Iris pigment epithelial cell (primary cell): Measurements from ENCODE around the genes ZNF365 and JMJD1C.

- RRBS, result no CpG with 5 or more reads among the region's 6 CpGs
These were observed 117.5 kb downstream of the ARID5B start for GRCh38 chr10:62019009-62019440.

- RRBS, result no CpG with 5 or more reads among the region's 2 CpGs
These were observed 143.6 kb downstream of the ARID5B start for GRCh38 chr10:62045116-62045410.

DNA sequence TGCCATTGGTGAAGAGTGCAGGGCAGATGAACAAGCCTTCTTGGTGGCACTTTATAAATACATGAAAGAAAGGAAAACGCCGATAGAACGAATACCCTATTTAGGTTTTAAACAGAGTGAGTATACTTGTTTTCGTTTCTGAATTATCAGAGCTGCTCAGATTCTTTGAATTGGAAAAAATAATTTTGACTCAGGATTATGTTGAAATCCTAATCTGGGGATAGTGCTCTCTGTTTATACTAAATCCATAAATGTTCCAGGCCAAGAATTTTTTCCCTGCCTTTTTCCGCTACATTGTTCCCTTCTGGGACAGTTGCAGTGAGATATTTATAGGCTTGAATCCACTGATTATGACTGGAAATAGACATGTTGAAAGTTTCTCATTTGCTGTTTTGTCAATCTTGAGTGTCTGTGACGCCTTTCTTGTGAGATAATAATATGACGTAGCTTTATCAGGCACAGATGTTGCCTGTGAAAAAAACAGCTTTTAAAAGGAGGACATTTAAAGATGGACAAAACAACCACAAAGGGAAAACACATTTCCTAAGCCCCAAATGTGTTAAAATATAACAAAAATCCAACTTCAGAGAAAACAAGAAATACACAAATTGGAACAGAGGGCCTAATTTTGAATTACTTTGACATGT is 155.8 kb downstream of the ARID5B start:
- RRBS, result no CpG with 5 or more reads among the region's 7 CpGs

DNA sequence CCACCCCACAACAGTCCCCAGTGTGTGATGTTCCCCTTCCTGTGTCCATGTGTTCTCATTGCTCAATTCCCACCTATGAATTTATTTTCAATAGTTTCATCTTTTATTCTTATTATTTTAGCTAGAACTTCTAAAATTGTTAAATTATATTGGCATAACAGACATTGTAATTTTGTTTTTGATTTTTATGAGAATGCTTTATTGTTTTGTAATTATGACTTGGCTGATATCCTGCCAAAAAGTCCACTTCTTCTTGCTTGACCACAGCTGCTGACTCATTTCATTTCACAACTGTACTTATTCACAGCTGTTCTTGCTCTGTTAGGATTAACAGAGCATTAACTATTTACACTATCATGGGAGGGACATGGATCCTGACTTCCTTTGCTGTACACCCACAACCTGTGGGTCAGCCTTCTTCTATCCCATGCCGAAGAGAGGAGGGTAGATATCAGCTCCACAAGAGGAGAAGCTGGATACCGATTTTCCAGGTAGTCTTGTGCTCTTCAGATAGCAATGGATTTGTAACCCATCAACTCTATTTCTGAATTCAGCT is 25.4 kb downstream of the RTKN2 start:
- RRBS, result no CpG with 5 or more reads among the region's 2 CpGs

GRCh38 chr10:62373838-62374831 is at the start of gene ZNF365:
ZNF365 (plus strand) TSS chr10:62374369.
- RRBS, result 3% methylated on average over 43 of the region's 77 CpGs

- RRBS, result no CpG with 5 or more reads among the region's 3 CpGs
These were observed 59.2 kb downstream of the ZNF365 start for GRCh38 chr10:62433441-62433761.

- RRBS, result no CpG with 5 or more reads among the region's 7 CpGs
These were observed 167.6 kb downstream of the ZNF365 start for GRCh38 chr10:62541592-62542344.

- RRBS, result no CpG with 5 or more reads among the region's 1 CpG
These were observed 183.9 kb upstream of the ADO start for GRCh38 chr10:62620641-62620967.

DNA sequence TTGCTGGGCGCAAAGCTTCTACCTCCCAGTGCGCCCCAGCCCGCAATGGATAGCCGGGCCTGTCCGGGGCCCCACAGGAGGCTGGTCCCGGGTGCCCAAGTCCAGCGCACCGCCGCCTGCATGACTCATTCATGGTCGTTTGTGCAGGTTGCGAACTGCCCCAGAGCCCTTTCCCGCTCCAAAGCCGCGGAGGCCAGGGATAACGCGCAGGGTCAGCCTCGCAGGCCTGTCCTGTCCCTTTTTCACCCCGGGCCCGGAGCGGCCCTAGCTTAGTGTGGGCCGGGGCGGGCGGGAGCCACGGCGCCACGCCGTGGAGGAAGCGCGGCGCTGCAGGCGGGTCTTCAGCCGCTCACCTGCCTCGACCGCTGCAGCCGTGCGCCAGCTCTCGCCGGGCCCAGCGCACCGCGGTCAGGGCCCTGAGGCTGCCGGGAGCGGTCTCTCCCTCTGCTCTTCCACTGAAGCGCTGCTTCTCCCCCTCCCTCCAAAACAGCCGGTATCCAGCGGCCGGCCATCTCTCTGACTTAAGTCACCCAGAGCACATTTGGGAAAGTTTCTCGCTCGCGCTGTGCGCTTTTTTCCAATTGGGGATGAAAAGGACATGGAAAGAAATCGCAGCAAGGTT is 1.8 kb upstream of the EGR2 start:
- RRBS, result 4% methylated on average over 8 of the region's 52 CpGs

- RRBS, result no CpG with 5 or more reads among the region's 8 CpGs
These were observed 17.3 kb upstream of the NRBF2 start for GRCh38 chr10:63115637-63116367.

GRCh38 chr10:63134193-63134854 is 1.2 kb downstream of the NRBF2 start:
- RRBS, result no CpG with 5 or more reads among the region's 8 CpGs

DNA sequence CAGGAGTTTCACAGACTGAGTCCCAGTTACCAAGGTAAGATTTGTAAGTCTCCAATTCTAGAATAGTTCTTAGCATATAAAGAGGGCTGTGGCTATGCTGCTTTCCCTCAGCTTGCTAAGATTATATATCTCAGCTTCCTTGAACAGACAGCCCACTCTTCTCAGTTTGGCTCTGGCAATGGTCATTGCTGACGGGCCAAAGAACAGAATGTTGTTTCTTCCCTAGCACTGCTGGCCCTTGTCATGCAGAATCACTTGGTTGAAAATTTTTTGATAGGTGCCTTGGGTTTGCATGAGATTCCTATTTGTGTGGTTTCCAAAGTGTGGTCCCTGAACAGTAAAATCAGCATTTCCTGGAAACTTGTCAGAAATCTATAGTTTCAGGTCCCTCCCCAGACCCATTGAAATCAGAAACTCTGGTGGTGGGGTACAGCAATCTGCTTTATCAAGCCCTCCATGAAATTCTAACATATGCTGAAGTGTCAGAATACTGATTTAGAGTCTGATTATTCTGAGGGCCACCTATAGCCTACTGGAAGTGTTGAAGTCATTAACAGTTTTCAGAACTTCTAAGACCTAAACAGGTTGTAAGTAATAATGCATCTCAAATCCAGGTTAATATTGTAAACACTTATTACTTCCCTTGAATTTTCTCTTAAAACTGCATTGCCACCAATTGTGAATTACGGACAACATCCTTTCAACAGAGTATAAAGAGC is 38.3 kb downstream of the NRBF2 start:
- RRBS, result no CpG with 5 or more reads among the region's 2 CpGs

GRCh38 chr10:63223945-63224710 is 91.0 kb downstream of the NRBF2 start:
- RRBS, result no CpG with 5 or more reads among the region's 7 CpGs

DNA sequence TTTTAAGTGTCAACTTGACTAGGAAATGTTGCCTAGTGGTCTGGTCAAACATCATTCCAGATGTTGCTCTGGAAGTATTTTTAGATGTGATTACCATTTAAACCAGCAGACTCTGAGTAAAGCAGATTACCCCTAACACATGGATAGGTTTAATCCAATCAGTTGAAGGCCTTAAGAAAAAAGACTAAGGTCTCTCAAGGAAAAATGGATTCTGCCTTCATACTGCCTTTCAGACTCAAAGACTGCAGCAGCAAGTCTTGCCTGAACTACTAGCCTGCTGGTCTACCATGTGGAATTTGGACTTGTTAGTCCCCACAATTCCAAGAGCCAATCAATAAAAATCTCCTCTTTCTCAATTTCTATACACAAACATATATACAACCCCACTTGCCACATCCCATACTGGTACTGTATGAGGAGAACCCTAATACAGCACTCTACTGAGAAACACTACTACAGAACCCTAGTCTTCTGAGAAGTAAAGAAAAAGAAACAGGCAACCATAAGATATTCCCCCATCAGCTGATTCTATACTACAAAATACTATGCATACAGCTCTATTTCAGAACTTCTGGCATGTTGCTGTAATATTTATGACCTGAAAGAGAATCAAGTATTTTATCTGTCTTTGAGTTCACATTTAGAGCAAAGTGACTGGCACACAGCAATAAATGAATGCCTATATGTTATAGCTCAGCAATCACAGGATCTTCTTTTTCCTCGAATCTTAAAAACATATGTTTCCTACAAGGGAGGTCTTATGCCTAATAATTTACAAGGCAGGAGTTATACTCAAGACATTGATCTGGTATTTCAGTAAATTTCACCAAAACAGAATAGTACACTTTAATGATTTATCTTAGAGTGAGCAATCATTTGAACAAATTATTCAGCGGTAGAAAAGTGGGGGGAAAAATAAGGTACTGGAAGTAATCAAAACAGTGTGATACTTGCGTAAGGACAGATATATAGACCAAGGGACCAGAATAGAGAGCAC is 119.4 kb downstream of the NRBF2 start:
- RRBS, result no CpG with 5 or more reads among the region's 3 CpGs

- RRBS, result 1% methylated on average over 19 of the region's 51 CpGs
These were observed at the start of gene JMJD1C for GRCh38 chr10:63465807-63466202. JMJD1C (minus strand) TSS chr10:63465977.

- RRBS, result no CpG with 5 or more reads among the region's 2 CpGs
These were observed 20.9 kb upstream of the JMJD1C start for GRCh38 chr10:63486565-63487158.

DNA sequence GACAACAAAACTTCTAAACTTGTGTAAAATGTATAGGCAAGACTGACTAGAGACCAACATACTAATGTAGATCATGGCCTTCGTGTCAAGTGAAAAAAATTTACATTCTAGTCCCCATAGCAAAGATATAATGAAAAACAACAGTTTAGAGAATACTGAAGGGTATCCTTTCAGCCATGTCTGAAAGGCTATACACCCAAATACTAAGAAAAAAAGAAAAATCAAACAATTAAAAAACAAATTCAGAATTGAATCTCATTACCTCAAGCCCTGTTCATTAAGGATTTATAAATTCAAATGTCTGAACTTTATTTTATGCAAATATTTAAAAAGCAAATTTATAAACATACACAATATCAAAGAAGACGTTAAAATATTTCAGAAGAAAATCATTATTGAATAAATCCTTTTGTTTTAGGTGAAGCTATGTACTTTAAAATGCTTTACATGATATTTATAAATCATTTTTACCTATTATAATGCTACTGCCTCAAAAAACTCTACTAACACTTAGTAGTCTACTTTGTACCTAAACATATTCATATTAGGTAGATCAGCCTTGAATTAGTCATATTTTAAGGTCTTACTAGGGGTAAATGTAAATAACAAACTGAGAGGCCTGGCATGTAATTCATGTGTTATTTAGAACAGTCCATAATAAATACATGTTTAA is 21.6 kb upstream of the REEP3 start:
- RRBS, result no CpG with 5 or more reads among the region's 2 CpGs

DNA sequence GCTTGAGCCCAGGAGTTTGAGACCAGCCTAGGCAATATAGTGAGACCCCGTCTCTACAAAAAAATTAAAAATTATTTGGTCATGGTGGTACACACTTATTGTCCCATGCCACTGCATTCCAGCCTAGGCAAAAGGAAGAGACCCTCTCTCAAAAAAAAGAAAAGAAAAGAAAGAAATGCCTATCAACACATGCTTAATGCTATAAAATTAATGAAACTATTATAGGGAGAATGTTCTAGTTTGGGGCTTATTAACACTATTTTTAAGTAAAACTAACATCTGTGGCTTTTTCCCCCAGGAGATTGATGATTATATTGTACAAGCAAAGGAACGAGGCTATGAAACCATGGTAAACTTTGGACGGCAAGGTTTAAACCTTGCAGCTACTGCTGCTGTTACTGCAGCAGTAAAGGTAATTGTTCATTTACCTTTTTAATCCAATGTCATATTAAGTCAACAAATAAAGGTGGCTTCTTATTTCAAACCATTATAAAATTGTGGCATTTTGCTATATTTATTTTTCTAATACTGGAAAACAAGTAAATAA is 77.7 kb downstream of the REEP3 start:
- RRBS, result no CpG with 5 or more reads among the region's 3 CpGs